Heart left ventricle (tissue), 7 donors: ENCODE data around the genes HSPB7, FBXO42 and SZRD1.

- PRO-cap, 6 experiments = no peak in any of the 6 experiments
- RAMPAGE, long total RNA, 2 experiments = no peak in any of the 2 experiments
- RRBS = no CpG with 5 or more reads among the region's 9 CpGs
Measured at GRCh38 chr1:15719633-15720194, 16.3 kb upstream of the SLC25A34 start.

GRCh38 chr1:15727711-15728340, 8.2 kb upstream of the SLC25A34 start:
- PRO-cap, 6 experiments = no peak in any of the 6 experiments
- RAMPAGE, long total RNA, 2 experiments = no peak in any of the 2 experiments
- RRBS = 89% methylated on average over 2 of the region's 20 CpGs

- PRO-cap, 6 experiments = no peak in any of the 6 experiments
- RAMPAGE, long total RNA, 2 experiments = no peak in any of the 2 experiments
- RRBS = no CpG with 5 or more reads among the region's 5 CpGs
Measured at GRCh38 chr1:15734470-15734820, 1.6 kb upstream of the SLC25A34 start.

- PRO-cap, 6 experiments = no peak in any of the 6 experiments
- RAMPAGE, long total RNA, 2 experiments = no peak in any of the 2 experiments
- RRBS = 10% methylated on average over 3 of the region's 13 CpGs
Measured at GRCh38 chr1:15764009-15764916, 5.7 kb downstream of the FBLIM1 start.

DNA sequence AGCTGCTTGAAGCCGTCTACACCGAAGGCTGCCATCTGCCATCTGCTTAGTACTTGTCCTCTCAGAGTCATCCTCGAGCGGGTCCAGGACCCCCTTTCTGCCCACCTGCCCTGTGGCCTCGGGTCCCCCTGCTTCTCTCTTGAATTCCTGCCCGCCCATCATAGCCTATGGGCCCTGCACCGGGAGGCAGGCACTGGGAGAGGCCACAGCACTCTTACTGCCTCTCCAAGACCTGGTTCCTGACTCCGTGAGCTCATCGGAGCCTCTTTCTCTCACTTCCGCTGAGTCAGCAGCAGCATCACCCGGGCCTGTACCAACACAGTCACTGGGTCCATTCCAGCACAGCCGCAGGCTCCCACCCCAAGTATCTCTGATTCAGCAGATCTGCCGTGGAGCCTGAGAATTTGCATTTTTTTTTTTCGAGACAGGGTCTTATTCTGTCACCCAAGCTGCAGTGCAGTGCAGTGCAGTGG, 7.1 kb downstream of the FBLIM1 start:
- PRO-cap, 6 experiments = no peak in any of the 6 experiments
- RAMPAGE, long total RNA, 2 experiments = no peak in any of the 2 experiments
- RRBS = 79% methylated on average over 2 of the region's 14 CpGs

DNA sequence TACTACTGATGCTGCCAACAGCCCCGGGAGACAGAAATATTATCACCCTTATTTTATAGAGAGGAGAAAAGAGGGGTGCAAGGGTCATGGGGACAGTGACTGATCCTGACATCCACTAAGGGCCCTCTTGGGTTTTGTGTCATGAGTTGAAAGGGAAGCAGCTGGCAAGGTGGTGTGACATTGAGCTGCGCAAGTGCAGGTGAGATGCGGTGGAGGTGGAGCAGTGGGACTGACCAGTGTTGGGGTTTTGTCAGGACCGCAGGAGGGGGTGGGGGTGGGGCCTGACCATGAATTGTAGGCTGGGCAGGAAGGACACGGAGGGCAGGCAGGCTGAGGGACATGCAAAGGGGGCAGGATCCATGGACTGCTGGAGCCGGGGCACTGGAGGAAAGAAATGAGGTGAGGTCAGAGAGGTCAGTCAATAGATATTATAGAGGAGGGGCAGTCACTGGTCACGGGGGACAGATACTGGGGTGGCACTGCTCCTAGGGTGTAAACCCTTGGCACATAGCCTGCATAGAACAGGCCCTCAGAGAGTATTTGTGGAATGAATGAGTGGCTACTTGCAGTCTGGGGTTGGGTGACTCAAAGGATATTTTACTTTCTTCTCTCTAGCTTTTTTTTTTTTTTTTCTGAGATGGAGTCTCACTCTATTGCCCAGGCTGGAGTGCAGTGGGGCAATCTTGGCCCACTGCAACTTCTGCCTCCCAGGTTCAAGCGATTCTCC, 6.5 kb downstream of the UQCRHL start:
- PRO-cap, 6 experiments = no peak in any of the 6 experiments
- RAMPAGE, long total RNA, 2 experiments = no peak in any of the 2 experiments
- RRBS = no CpG with 5 or more reads among the region's 8 CpGs

DNA sequence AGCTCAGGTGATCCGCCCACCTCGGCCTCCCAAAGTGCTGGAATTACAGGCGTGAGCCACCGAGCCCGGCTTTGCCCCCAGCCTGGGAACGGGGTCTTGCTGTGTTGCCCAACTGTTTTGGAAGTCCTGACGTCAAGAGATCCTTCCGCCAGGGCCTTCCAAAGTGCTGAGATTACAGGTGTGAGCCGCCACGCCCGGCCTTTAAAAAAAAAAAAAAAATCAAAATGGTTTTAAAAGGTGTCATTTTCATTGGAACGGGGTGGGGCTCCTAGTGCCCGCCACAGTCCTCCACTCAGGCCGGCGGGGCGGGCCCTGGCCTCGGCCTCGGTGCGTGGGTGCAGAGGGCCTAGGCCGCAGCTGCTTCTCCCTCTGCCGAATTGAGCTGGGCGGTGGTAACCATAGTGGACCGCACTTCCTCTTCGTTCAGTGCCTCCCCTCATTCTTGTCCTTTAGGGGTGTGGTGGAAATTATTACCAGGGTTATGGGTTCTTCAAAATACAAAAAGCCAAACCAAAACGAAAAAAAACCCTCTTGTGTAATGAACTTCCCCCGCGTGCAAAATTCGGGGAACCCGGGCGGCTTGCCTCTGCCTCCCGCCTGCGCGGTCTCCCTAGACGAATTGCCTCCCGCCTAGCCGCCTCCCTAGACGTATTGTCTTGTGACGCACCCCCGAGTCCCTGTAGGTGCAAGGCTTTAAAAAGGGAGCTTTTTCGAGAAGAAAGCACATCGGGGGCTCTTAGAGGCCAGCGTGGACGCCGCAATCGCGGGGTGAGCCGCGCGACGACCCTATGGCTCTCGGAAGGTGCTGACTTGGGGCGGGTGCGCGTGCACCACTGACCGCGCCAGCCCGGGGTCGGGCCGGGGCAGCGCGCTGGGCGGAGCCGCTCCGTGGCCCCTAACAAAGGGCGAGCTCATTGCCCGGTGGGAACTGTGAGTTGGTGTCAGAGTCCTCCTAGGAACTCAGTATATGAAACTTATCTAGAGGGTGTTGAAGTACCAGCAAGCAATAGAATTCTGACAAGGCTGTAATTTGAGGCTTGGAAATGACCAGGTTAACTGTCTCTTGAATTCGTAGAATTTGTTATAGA, 10.5 kb upstream of the SPEN start:
- PRO-cap, 6 experiments = peak in 5 of 6 experiments; most common plus-strand start position 927 of the sequence (in 1); most common minus-strand start position 804 of the sequence (in 3)
- RAMPAGE, long total RNA, 2 experiments = no peak in any of the 2 experiments
- RRBS = 36% methylated on average over 8 of the region's 67 CpGs

GRCh38 chr1:15927882-15928439, 47.9 kb downstream of the ZBTB17 start:
- PRO-cap, 6 experiments = no peak in any of the 6 experiments
- RAMPAGE, long total RNA, 2 experiments = no peak in any of the 2 experiments
- RRBS = no CpG with 5 or more reads among the region's 16 CpGs

DNA sequence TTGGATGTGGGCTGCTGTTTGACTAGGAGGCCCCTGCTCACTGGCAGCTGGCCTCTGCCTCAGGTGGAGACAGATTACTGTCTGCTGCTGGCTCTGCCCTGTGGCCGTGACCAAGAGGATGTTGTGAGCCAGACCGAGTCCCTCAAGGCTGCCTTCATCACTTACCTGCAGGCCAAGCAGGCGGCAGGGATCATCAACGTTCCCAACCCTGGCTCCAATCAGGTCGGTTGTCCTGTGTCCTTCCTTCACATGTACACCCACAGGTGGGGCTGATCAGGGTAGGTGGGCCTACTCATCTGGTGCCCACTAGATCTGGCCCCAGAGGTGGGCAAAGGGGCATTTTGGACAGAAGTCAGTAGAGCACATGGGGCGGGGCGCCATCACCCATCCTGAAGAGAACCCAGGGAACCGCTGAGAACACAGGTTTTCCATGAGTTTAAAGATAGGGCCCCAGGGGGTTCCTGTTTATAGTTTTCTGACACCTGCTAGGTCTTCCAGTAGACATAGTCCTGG, 37.2 kb downstream of the ZBTB17 start:
- PRO-cap, 6 experiments = no peak in any of the 6 experiments
- RAMPAGE, long total RNA, 2 experiments = no peak in any of the 2 experiments
- RRBS = no CpG with 5 or more reads among the region's 8 CpGs

GRCh38 chr1:15949629-15950226, 26.2 kb downstream of the ZBTB17 start:
- PRO-cap, 6 experiments = peak in 5 of 6 experiments; most common plus-strand start chr1:15949892 (in 5); most common minus-strand start chr1:15949732 (in 2)
- RAMPAGE, long total RNA, 2 experiments = no peak in any of the 2 experiments
- RRBS = 8% methylated on average over 5 of the region's 21 CpGs

DNA sequence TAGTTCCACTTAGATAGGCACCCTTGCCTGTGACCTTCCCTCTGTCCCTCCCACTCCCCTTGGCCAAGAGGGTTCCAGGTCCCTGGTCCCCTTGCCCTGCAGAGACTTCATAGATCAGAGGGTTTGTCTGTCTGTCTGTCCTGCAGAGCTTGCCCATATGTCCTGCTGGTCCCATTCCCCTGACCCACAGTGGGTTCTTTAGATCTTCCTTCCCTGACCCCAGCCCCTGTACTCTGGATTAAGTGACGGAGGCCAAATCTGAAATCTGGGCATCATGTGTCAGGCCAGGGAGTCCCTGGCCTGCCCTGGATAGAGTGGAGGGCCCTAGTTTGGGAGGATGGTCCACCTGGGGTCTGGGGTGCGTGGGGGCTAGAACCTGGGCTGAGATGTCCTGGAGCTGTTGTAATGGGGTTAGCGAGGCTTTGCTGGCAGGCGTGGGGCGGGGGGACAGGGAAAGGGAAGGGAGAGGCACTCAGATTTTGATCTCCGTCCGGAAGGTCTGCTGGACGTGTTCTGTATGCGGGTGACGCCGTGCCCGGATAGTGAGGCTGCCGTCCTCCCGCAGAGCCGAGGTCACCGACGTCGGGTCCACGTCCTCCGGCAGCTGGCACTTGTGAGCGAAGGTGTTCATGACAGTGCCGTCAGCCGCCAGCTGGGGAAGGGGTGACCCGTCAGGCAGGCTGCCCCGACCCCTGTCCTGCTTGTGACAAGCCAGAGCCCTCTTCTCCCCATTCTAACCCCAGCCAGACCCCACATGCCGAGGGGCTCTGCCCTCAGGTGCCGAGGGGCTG, 2.5 kb downstream of the HSPB7 start:
- PRO-cap, 6 experiments = peak in 4 of 6 experiments; most common plus-strand start position 107 of the sequence (in 1); most common minus-strand start position 106 of the sequence (in 1)
- RAMPAGE, long total RNA, 2 experiments = start-site peak on the plus strand in 2 of 2 experiments, centred at positions 440 to 442 of the sequence, 86 to 117 reads per replicate
- RRBS = 33% methylated on average over 14 of the region's 27 CpGs

DNA sequence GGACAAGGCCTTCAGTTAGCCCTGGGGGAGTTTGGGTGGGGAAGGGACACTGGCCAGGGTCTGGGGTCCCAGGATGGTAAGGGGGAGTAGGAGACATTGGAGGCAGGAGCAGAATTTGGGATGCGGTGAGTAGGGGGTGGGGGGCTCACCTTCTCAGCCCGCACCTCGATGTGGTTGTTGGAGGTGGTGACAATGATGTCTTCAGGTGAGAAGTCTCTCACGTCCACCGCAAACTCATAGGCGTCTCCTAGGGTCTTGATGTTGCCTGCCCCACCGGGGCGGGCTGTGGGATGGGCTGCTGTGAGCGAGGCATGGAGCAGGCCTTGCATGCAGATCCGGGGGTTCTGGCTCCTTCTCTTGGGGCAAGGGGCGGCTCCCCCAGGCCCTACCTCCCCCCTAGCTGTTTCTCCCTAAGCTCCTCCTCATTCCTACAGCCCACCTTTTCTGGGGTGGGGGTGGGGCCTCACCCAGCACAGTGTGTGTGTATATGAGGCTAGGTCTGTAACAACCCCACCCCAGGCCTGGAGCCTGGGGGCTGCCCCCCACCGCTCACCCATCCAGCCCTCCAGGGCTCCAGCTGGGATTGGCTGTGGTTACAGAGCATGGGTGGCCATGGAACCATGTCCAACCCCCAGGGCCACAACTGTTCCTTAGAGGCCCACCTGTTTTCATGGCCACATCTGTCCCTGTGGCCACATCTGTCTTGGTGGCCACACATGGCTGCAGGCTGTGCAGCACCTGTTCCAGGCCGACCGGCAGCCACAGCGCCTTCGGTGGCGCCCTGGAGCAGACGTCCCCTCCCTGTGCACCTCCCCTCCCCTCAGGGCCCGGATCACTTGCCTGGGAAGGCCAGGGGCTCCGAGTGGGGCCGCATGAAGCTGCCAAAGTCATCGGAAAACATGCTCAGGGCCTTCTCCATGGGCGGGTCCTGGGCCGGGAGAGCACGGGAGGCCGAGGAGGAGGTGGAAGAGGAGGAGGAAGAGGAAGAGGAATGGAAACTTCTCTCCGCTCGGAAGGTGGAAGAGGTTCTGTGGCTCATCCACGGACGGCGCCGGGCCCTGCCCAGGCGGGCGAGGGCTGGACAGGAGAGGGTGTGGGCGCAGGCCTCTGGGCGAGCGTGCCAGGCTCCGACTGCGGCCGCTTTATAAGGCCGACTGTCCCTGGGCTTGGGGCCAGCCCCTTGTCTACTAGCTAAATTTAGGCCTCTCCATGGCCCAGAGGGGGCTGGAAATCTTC, at the start of gene HSPB7:
HSPB7 (minus strand) TSS at position 1,119 of the 1,236 bp plus-strand sequence.
- PRO-cap, 6 experiments = peak in 6 of 6 experiments; most common plus-strand start position 762 of the sequence (in 2); most common minus-strand start position 1,119 of the sequence (in 6)
- RAMPAGE, long total RNA, 2 experiments = start-site peak on the minus strand in 2 of 2 experiments, centred at positions 269 to 1,111 of the sequence, 84 to 18,975 reads per replicate
- RRBS = 16% methylated on average over 18 of the region's 41 CpGs

DNA sequence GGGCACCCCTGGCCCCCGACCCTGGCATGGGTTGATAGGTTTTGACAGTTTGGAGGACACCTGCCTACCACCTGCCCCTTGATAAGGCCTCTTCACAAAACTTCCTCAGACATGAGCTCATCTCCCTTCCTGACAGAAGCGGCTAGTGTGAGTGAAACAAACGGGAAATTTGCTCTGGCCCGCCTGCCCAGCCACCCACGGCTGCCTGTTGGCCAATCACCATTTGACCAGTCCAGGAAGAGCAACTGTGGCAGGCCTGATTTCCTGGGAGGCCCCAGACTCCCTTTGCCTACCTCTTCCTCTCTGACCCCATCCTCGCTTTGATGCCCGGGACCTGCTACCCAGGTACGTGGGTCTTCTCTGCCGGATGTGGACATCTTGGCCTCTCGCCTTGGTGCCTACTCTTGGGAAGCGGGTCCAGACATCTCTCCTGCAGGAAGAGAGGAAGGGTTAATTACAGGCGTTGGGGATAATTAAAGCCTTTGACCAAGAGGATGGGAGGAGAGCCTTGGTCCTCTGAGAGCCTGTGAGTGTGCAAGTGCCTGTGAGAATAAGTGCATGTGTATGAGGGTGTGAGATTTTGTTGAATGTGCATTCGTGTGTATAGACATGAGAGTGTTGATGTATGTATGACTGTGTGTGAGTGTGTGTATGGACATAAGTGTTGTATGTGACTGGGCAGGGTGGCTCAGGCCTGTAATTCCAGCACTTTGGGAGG, 1.1 kb upstream of the EPHA2 start:
- PRO-cap, 6 experiments = peak in 1 of 6 experiments; most common plus-strand start position 223 of the sequence (in 1); most common minus-strand start position 140 of the sequence (in 1)
- RAMPAGE, long total RNA, 2 experiments = no peak in any of the 2 experiments
- RRBS = 88% methylated on average over 2 of the region's 13 CpGs

- PRO-cap, 6 experiments = no peak in any of the 6 experiments
- RAMPAGE, long total RNA, 2 experiments = no peak in any of the 2 experiments
- RRBS = no CpG with 5 or more reads among the region's 9 CpGs
Measured at GRCh38 chr1:16171625-16172083, 15.8 kb upstream of the EPHA2 start.

DNA sequence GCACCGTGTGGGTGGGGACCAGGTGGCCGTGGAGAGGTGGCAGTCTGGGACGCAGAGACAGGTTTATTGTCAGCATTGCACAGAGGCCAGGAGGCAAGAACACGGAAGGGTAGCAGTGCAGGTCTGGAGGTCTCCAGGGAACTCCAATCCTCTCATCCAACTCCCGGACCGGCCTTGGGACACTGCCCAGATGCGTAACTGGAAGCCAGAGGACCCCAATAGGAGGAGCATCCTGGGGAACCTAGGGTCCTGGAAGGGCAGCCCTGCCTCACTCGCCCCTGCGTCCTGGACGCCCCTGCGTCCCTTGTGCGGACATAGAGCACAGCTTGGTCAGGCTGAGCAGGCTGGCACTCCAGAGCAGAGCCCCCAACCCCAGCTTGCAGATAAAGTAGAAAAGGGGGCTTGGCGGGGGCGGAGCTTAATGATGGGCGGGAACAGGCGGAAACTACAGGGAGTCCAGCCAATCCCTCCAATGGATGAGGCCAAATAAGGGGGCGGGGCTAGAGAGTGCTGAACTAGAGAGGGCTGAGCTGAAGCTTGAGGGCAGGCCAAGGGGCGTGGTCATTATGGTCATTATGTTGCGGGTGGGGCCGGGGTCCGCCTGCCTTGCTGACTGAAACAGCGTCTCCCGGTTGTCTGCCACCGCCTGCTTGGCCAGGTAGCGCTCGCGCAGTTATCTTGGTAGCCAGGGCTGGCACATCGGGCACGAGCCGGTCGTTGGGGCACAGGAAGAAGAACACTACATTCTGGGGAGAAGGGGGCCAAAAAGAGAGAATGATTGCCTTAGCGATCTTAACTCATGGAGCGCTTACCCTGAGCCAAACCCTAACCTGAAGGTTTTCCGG, 3.6 kb upstream of the ARHGEF19 start:
- PRO-cap, 6 experiments = peak in 4 of 6 experiments; most common plus-strand start position 593 of the sequence (in 2)
- RAMPAGE, long total RNA, 2 experiments = no peak in any of the 2 experiments
- RRBS = 4% methylated on average over 11 of the region's 34 CpGs

- PRO-cap, 6 experiments = peak in 6 of 6 experiments; most common plus-strand start chr1:16352581 (in 2); most common minus-strand start chr1:16352451 (in 2)
- RAMPAGE, long total RNA, 2 experiments = start-site peak on the minus strand in 2 of 2 experiments, at chr1:16352426-16352468 at its widest, 209 to 575 reads per replicate
- RRBS = 1% methylated on average over 8 of the region's 86 CpGs
Measured at GRCh38 chr1:16351779-16352750, at the start of gene FBXO42. Gene FBXO42, minus strand, starts transcription at chr1:16352480.

DNA sequence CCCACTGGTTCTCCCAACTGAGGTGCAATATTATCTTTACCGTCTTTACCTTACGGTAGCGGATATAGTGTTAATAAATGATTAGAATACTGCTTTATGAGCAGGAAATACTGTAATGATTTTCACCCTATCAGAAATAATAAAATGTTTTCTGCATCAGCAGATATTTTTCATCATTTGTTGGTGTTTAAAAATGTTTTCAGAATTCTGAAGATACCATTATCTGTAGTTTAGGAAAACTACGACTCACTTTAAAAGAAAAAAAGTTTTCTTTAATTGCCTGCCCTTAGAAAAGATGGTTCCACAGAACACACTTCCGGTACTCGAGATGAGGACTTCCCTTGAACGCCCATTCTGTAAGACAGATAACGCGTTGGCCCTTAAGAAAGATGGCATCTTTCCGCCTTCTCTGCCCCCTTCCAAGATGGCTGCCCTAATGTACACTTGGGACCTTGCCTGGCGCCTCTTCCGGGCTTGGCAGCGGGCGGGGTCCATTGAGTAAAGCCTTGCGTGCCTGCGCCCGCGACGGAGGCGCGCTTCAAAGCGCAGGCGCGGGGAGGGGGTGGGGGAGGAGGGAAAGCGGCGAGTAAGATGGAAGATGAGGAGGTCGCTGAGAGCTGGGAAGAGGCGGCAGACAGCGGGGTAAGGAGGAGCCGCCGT, at the start of gene SZRD1:
SZRD1 (plus strand) TSS at position 576 of the 660 bp plus-strand sequence.
- PRO-cap, 6 experiments = peak in 6 of 6 experiments; most common plus-strand start position 577 of the sequence (in 6); most common minus-strand start position 250 of the sequence (in 1)
- RAMPAGE, long total RNA, 2 experiments = start-site peak on the plus strand in 1 of 2 experiments, centred at position 567 of the sequence, 331 reads per replicate
- RRBS = 0% methylated on average over 2 of the region's 31 CpGs

DNA sequence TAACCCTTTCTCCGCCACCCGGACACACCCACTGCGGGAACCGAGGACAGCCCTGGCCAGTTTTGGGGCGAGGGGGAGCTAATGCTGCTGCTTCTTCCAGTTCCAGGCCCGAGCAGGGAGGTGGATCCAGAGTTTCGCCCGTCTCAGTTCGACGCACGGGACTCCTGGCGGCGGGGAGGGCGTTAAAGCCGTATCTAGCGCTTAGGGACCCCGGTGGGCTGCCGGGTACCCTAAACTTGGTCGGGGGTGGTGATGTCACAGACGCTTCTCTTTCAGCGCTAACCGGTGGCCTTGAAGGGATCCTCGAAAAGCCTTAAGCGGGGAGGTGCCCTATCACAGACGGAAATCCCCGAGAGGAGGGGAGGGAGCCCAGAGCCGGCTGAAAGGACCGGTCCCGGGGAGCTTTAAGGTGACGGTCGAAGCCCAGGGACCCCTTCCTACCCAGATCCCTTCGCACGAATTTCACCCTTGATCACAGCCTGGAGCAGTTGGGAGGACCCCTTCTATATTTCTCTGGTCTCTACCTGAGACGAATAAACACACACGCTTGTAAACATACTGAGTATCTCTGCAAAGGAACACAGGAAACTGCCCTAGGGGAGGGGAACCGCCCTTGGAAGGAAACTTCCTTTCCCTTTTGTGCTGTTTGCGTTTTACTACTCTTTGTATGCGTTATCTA, 505 bp downstream of the NECAP2 start:
- PRO-cap, 6 experiments = peak in 1 of 6 experiments; most common minus-strand start position 535 of the sequence (in 1)
- RAMPAGE, long total RNA, 2 experiments = no peak in any of the 2 experiments
- RRBS = 2% methylated on average over 8 of the region's 38 CpGs

- PRO-cap, 6 experiments = no peak in any of the 6 experiments
- RAMPAGE, long total RNA, 2 experiments = no peak in any of the 2 experiments
- RRBS = no CpG with 5 or more reads among the region's 10 CpGs
Measured at GRCh38 chr1:16442178-16442618, 1.7 kb downstream of the NECAP2 start.

DNA sequence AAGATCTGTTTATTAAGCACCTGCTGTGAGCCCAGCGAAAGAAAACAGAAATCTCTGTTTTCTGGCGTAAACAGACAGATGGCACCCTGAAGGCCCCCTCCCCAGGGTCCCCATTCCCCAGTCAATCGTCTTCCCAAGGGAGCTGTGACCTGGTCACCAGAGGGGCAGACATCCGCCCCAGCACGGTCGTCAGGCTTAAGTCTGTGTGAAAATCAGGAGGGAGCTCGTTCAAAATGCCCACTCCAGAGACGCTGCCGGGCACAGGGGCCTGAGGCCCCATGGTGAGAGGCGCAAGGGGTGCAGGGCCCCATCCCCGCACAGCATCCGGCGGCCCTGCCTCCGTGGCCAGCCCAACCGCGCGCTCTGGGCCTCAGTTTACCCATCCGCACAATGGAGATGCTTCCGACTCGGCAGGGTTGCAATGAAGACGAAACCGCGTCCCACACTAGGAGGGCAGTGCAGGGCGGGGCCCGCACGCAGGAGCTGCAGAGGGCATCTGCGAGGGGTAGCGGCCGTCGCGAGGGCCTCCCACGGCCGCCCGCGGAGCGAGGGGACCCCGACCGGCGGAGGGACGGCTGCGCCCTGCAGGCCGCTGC, 57.9 kb downstream of the NECAP2 start:
- PRO-cap, 6 experiments = peak in 1 of 6 experiments; most common plus-strand start position 261 of the sequence (in 1)
- RAMPAGE, long total RNA, 2 experiments = no peak in any of the 2 experiments
- RRBS = under 1% methylated on average over 5 of the region's 42 CpGs